Skeletal muscle tissue (tissue), 7 donors: ENCODE results near the genes LRRC43 and HIP1R.

GRCh38 chr12:121767458-121768113 is 25.9 kb downstream of the RHOF start:
- PRO-cap, 3 experiments = no peak in any of the 3 experiments
- RAMPAGE, long total RNA = no peak
- RRBS, 2 experiments = 11 to 23% methylated on average over 3 of the region's 10 CpGs

DNA sequence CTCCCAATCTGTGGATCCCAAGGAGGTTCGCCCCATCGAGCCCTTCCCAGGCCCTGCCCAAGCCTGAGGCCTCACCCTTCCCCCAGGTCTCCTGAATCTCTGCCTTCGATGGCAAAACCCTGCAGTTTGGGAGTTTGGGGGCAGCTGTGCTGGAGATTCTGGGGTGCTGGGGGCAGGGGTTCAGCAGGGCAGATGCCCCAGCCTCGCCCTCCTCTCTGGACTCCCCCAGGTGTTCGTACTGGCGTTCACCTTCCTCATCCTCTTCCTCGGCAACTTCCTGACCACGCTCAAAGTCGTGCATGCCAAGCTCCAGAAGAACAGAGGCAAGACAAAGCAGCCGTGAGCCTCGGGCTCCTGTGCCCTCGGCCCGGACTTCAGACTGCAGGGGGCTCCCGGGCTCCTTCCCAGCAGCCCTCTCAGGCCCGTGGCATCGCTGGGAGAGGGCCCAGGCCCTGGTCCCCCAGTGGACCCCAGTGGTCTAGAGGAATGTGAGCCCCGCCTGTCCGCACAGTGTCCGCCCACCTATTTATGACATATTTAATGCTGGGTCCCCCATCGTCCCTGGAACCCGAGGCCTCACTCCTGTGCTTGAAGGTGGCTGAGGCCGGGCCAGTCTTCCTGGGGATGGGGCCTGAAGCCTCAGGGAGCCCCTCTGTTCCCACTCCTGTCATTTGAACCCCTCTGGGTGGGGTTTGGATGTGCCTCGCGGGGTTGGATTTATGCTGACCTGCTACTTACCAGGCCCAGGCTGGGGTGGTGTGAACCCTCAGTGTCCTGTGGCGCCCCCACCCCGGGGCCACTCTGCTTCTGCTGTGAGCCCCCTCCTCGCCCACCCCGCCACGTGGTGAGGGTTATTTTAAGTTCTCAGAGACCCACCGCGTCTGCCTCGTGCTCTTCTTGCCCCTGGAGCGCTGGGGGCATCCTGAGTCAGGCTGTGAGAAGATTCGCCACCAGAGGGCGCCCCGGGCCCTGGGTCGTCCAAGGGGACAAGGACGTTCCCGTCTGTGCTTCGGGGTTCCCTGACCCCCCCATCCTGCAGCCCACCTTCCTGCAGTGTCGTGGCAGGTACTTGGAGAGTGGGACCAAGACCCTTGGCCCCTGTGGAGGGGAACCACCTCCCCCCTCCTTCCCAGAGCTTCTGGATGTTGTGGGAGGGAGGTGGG is 17.7 kb downstream of the RHOF start:
- PRO-cap, 3 experiments = no peak in any of the 3 experiments
- RAMPAGE, long total RNA = no peak
- RRBS, 2 experiments = no CpG with 5 or more reads among the region's 41 CpGs

GRCh38 chr12:121776543-121776842 is 17.0 kb downstream of the RHOF start:
- PRO-cap, 3 experiments = no peak in any of the 3 experiments
- RAMPAGE, long total RNA = no peak
- RRBS, 2 experiments = no CpG with 5 or more reads among the region's 6 CpGs

- PRO-cap, 3 experiments = no peak in any of the 3 experiments
- RAMPAGE, long total RNA = no peak
- RRBS, 2 experiments = 35 to 39% methylated on average over 17 to 22 of the region's 40 CpGs
Observed at GRCh38 chr12:121792695-121793395, 643 bp downstream of the RHOF start.

GRCh38 chr12:121796825-121797898 is 3.7 kb upstream of the RHOF start:
- PRO-cap, 3 experiments = peak in 3 of 3 experiments; most common plus-strand start chr12:121797130 (in 2); most common minus-strand start chr12:121797106 (in 1)
- RAMPAGE, long total RNA = no peak
- RRBS, 2 experiments = 2 to 3% methylated on average over 11 of the region's 42 CpGs

- PRO-cap, 3 experiments = no peak in any of the 3 experiments
- RAMPAGE, long total RNA = no peak
- RRBS, 2 experiments = no CpG with 5 or more reads among the region's 8 CpGs
Observed at GRCh38 chr12:121826466-121826834, 22.6 kb downstream of the SETD1B start.

GRCh38 chr12:122021329-122021678 is 380 bp upstream of the BCL7A start:
- PRO-cap, 3 experiments = no peak in any of the 3 experiments
- RAMPAGE, long total RNA = no peak
- RRBS, 2 experiments = 2% methylated on average over 7 of the region's 31 CpGs

DNA sequence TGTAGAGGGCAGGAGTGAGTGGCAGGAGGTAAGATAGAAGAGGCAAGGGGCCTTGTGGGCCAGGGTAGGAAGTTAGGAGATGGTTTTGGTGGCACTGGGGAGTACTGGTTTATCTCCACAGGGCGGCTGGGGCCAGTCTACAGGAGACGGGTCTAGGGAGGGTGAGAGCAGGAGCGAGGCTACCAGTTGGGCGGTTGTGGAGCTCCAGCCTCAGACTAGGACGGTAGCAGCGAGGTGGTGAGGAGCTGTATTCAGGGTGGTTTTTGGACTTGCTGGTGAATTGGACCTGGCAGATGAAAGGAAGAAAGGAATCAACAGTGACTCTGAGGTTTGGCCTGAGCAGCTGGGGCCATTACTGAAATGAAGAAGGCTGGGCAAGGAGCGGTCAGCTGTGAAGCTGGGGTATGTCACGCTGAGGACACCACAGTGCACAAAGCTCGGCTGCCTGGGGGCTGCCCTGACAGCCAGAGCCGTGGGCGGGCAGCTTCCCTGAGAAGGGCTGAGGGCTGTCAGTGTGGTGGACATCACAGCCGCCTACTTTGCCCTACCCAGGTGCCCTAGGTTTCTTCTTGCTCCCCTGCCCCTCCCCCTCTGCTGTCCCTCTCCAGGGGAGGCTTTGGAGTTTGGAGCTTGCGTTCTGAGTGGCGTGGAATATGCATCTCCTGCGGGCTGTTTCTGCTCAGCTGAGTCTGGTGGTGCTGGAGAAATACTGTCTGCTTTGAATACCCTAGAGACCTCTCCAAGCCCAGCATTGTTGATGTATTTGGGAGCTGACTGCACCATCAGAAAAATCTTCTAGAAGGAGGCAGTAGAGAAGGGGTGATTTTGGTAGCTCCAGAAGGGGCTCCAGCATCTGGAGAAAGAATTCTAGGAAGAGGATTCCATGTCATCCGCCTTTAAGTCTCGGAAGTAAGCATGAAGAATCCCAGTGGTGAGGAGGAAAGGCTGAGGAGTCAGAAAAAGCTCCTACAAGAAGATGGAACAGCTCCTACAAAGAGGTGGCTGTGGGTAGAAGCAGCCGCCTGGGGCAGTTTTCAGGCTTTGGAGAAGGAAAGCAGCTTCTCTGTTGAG is 9.4 kb downstream of the MLXIP start:
- PRO-cap, 3 experiments = no peak in any of the 3 experiments
- RAMPAGE, long total RNA = no peak
- RRBS, 2 experiments = no CpG with 5 or more reads among the region's 18 CpGs

GRCh38 chr12:122097901-122098827 is 19.6 kb downstream of the MLXIP start:
- PRO-cap, 3 experiments = peak in 1 of 3 experiments; most common plus-strand start chr12:122098625 (in 1); most common minus-strand start chr12:122098556 (in 1)
- RAMPAGE, long total RNA = no peak
- RRBS, 2 experiments = no CpG with 5 or more reads among the region's 13 CpGs

GRCh38 chr12:122104846-122105321 is 26.3 kb downstream of the MLXIP start:
- PRO-cap, 3 experiments = no peak in any of the 3 experiments
- RAMPAGE, long total RNA = no peak
- RRBS, 2 experiments = no CpG with 5 or more reads among the region's 7 CpGs

GRCh38 chr12:122145716-122146310 is 28.2 kb downstream of the IL31 start:
- PRO-cap, 3 experiments = no peak in any of the 3 experiments
- RAMPAGE, long total RNA = no peak
- RRBS, 2 experiments = 80 to 86% methylated on average over 5 to 6 of the region's 16 CpGs

- PRO-cap, 3 experiments = no peak in any of the 3 experiments
- RAMPAGE, long total RNA = no peak
- RRBS, 2 experiments = 2% methylated on average over 29 of the region's 64 CpGs
Observed at GRCh38 chr12:122182817-122183607, at the start of gene LRRC43. Gene LRRC43, plus strand, starts transcription at chr12:122183123.

DNA sequence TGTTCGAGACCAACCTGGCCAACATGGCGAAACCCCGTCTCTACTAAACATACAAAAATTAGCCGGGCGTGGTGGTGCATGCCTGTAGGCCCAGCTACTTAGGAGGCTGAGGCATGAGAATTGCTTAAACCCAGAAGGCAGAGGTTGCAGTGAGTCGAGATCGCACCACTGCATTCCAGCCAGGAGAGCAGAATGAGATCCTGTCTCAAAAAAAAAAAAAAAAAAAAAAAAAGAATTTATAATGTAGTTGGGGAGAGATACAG is 33.0 kb downstream of the CLIP1 start:
- PRO-cap, 3 experiments = no peak in any of the 3 experiments
- RAMPAGE, long total RNA = no peak
- RRBS, 2 experiments = no CpG with 5 or more reads among the region's 7 CpGs

DNA sequence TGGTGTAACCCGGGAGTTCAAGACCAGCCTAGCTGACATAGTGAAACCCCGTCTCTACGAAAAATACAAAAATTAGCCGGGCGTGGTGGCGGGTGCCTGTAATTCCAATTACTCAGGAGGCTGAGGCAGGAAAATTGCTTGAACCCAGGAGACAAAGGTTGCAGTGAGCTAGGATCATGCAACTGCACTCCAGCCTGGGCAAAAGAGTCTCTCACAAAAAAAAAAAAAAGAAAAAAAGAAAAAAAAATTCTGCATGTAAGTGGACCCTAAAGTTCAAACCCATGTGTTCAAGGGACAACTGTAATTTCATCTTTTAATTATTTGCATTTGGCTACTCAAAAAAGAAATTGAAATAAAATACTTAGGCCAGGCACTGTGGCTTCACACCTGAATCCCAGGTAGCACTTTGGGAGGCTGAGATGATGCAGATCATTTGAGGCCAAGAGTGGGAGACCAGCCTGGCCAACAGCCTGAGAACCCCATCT is 2.2 kb upstream of the ZCCHC8 start:
- PRO-cap, 3 experiments = no peak in any of the 3 experiments
- RAMPAGE, long total RNA = no peak
- RRBS, 2 experiments = no CpG with 5 or more reads among the region's 6 CpGs

GRCh38 chr12:122518795-122519182 is 7.9 kb downstream of the RSRC2 start:
- PRO-cap, 3 experiments = no peak in any of the 3 experiments
- RAMPAGE, long total RNA = no peak
- RRBS, 2 experiments = no CpG with 5 or more reads among the region's 3 CpGs

DNA sequence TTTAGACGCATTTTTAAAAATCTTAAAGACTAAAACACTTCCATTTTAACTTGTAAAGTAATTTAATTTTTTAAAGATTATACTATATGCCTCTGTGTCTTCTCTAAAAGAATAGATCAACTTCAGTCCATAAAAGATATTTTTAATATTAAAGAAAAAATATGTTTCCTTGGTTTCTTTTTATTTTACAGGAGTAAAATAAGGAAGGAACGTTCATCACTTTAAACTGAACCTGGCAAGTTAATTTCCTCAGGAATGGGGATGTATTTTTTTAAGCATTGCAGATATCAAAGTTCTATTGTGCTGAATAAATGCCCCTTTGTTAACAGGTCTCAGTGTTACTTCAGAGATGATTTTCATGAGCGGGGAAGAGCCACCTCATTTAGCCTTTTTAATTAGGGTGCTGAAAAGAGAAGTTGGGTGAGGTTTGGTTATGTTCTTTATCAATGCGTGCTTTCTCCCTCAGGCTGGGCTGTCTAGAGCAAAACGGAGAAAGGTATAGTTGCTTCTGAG is 8.1 kb upstream of the HIP1R start:
- PRO-cap, 3 experiments = no peak in any of the 3 experiments
- RAMPAGE, long total RNA = no peak
- RRBS, 2 experiments = no CpG with 5 or more reads among the region's 5 CpGs

DNA sequence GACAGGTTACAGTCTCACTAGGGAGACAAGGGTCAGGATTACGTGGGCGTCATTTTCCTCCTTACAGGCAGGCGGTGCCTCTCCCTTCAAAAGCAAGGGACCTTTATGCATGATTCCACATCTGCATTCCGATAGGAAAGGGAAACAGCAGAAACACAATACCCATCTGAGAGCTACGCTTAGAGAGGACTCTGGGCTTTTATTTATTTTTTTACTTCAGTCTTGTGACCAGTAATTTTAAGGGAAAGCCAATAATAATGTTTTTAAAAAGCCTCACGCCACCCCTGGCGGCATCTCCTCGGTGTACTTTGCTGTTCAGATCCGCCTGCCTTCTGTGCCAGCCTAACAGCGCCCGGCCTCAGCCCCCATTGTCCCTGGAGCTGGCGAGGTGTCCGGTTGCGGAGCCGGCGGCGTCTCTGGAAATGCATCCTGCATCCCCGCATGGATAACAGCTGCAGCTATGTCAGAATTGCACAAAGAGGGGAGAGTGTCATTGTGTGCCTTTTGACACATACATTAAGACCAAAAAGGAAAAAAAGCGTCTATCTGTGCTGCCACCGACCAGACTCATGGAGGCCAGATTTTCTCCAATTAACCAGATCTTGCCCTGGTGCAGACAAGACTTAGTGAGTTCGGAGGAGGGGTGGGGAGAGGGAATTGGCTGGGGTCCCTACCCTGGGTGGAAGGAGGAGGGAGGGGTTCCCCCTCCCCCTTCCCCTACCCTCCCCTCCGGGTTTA is 707 bp upstream of the HIP1R start:
- PRO-cap, 3 experiments = peak in 1 of 3 experiments; most common plus-strand start position 368 of the sequence (in 1)
- RAMPAGE, long total RNA = no peak
- RRBS, 2 experiments = 2 to 5% methylated on average over 1 to 3 of the region's 22 CpGs

DNA sequence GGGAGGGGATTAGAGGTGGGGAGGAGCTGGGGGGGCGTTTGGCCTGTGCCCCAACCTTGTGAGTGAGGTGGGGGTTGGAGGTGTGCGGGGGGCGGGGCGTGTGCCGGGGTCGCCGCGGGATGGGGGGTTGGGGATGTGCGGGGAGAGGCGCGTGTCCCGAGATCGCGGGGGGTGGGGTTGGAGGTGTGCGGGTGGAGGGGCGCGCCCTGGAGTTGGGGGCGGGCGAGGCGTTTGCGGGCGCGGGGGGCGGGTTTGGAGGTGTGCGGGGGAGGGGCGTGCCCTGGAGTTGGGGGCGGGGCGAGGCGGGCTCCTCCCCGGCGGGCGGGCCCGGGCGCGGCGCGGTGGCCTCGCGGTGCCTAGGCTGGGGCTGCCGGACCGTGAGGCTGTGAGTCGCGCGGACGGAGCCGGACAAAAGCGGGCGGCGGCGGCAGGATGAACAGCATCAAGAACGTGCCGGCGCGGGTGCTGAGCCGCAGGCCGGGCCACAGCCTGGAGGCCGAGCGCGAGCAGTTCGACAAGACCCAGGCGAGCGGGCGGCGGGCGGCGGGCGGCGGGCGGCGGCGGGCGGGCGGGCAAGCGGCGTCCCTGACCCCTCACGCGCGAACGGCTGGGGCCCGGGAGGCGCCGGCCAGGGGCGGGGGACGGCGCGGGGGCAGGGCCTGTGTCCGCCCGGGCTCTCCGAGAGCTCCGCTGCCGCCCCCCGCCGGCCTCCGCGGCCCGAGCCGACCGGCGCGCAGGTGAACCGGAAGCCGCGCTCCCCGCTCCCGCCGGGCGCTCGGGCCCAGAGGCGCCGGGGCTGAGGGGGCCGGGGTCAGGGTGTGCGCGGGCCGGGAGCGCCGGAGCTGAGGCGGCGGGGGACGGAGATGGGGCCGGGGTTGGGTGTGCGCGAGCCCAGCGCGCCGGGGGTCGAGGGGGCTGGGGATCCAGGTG is at the start of gene HIP1R:
HIP1R (plus strand) TSS at position 339 of the 930 bp plus-strand sequence.
- PRO-cap, 3 experiments = peak in 3 of 3 experiments; most common plus-strand start position 386 of the sequence (in 2)
- RAMPAGE, long total RNA = no peak
- RRBS, 2 experiments = 2 to 3% methylated on average over 26 to 31 of the region's 126 CpGs

- PRO-cap, 3 experiments = no peak in any of the 3 experiments
- RAMPAGE, long total RNA = no peak
- RRBS, 2 experiments = 92% methylated on average over 2 of the region's 22 CpGs; no CpG with 5 or more reads in 1 of the 2 experiments
Observed at GRCh38 chr12:122855083-122855674, 19.9 kb downstream of the HIP1R start.

DNA sequence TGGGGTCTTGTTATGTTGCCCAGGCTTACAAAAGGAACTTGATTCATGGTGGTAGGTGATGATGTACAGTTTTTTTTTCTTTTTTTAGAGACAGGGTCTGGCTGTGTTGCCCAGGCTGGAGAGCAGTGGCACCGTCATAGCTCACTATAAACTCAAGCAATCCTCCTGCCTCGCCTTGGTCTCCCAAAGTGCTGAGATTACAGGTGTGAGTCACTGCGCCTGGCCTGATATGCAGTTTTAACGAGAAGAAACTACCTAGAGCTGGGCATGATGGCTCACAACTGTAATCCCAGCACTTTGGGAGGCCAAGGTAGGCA is 12.9 kb upstream of the VPS37B start:
- PRO-cap, 3 experiments = no peak in any of the 3 experiments
- RAMPAGE, long total RNA = no peak
- RRBS, 2 experiments = no CpG with 5 or more reads among the region's 4 CpGs